Mammary epithelial cell (primary cell): ENCODE measurements around a stretch of chr9.

DNA sequence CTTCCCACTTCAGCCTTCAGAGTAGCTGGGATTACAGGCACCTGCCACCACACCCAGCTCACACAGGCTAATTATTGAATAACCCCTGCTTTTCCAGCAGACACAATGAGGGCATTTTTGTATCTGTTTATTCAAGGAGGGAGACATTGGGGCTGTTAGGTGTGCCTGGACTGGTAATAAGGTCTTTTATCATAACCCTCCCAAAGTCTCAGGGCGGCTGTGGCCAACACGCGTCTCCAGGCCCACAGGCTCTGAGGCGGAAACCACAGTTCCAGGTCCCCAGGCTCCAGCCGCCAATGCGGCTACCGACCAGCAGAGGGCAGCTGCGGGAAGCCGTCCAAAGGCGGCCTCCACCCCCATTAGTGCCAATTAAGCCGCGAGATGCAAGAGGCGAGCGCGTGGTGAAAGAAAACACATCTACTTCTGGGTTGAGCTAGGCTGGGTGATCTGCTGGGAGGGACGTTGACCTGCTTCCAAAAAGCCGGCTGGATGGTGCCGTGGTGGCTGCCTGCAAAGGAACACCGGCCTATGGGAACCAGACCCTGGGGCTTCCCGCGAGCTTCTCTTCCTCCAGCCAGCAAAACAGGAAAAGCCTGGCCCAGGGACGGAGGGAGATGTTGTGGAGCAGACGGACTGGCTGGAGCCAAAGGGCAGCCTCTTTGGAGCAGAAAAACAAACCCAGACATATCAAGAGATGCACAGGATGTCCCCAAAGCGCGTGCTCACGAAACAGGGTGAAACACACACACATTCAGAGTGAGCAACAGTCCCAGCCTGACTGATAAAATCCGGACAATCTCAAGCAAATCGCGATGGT is 186.9 kb upstream of the BRINP1 start:
- CAGE, long polyA plus RNA = no peak
- RRBS = 0% methylated on average over 2 of the region's 29 CpGs

DNA sequence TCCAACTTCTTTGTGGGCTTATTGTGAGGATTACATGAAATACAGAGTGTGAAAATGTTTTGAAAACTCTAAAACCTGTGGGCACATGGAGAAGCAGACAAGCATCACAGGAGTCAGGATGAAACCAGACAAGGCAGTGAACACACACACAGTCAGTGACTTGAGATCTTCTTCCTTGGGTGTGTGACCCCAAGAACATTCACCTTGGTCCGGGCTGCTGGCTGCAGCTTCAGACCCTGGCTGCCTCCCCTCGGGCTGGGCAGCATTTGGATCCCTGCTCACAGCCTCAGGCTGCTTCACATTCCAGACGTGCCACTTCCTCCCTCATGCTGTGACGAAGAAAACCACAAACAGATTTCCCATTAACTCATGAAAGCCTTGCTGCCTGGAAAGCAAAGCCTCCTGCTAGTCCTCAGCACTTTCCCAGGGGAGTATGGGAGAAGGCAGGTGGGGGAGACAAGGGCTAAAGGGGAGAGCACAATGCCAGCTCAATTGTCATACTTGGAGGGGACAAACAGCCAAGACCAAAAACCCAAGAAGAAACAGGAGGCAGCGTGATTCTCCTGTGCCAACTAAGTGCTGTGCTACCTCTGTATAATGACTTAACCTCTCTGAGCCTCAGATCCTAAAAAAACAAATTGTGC is 594.6 kb upstream of the BRINP1 start:
- CAGE, long polyA plus RNA = no peak
- RRBS = no CpG with 5 or more reads among the region's 5 CpGs

DNA sequence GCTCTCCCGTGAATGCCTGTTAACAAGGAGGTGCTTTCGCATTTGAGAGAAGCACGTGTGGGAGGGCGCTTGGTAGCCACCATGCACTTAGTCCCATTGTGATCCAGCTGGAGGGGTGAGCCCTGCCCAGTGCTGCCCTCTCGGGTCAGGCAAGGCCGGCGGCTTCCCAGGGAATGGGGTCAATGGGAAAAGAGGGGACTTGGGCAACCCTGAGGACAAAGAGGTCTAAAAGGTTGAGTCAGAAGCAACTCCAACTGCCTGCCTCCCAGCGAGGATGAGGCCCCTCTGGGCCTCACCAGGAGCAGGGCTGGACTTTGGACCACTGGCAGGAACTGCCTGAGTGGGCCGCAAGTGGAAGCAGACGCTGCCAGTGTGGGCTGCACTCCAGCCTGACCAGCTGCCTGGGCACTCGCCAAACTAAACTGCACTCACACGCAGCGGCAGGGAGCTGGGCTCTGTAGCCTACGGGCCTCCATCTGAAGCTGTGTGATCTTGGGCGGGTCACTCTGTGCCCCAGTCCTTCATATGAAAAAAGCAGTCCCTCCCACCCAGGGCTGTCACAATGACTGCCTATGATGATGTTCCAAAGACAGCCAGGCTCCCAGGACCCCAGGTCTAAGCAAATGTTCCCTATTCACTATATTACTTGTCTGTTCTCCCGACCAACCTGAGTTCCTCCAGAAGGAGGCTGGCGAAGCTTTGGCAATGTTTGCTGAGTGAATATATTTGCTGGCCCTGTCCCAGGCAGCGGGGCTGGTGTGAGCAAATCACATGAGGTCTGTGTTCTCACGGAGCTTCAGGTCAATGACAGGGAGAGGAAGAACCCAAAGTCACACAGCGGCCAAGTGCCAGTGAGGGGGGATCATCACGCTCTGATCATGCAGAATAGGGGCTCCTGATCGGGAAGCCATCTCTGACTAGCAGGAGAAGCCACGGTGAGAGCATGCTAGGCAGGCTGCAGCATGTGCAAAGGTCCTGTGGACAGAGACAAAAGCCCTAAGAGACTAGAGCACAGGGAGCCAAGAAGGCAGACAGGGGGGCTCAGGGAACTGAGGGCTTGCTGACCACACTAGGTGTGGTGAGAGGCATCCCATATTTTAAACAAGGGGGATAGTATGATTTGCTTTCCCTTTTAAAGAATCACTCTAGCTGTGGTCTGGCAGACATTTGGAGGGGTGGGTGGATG is 195.4 kb downstream of the CDK5RAP2 start:
- CAGE, long polyA plus RNA = no peak
- RRBS = no CpG with 5 or more reads among the region's 23 CpGs

DNA sequence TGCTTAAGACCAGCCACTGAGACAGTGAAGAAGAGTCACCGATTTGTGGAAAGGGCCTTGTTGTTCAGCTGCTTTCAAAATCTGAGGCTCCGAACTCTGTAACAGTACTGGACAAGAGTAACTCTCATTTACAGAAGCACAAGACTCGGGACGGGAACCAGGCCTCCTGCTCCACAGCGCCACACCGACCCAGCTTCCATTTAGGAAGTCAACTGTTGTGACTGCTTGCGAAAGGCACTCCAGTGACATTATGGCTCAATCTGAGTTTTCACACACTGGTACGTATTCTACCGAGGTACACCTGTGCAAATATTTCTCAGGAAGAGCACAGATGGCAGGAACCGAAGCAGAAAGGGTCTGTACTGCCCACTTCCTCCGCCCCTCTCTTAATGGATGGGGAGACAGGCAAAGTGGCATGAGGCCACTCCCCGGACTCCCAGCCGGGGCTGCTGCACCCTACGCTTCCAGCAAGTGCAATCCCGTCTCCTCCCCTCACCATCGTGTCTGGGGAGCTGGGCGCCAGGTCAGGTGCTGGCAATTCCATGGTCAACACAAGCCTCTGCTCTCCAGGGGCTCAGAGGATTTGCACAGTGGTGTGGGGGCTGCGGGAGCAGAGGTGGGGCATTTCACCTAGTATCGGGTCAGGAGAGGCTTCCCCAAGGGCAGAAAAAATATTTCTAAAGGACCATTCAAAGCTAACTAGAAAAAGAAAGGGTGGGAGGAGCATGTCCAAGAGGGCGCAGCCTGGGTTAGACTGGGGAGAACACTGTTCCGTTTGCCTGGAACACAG is 192.1 kb downstream of the CDK5RAP2 start:
- CAGE, long polyA plus RNA = no peak
- RRBS = no CpG with 5 or more reads among the region's 21 CpGs

DNA sequence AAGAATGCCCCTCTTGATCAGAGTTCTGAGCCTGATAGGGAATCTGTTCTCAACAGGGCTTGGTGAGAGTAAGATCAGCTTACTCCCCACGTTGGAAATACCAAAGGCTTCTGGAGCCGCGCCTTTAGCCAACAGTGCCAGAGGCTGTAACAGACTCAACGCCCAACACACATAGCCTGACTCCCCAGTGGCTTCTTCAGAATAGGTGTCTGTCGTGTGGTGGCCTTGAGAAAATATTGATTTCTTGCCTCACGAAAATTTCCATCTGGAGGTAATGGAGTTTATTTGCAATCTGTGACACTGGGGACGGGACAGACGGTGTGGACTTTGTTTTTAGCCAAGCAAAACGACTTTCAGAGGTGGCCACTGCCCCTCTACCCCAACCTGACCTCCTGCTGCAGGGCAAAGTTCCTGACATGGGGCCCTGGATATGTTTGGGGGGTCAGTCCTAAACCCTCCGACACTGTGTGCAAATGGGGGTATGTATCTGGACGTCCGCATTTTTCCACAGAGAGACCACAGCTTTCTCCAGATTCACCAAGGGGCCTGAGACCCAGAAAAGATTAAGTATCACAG is 189.3 kb downstream of the CDK5RAP2 start:
- CAGE, long polyA plus RNA = no peak
- RRBS = no CpG with 5 or more reads among the region's 12 CpGs

DNA sequence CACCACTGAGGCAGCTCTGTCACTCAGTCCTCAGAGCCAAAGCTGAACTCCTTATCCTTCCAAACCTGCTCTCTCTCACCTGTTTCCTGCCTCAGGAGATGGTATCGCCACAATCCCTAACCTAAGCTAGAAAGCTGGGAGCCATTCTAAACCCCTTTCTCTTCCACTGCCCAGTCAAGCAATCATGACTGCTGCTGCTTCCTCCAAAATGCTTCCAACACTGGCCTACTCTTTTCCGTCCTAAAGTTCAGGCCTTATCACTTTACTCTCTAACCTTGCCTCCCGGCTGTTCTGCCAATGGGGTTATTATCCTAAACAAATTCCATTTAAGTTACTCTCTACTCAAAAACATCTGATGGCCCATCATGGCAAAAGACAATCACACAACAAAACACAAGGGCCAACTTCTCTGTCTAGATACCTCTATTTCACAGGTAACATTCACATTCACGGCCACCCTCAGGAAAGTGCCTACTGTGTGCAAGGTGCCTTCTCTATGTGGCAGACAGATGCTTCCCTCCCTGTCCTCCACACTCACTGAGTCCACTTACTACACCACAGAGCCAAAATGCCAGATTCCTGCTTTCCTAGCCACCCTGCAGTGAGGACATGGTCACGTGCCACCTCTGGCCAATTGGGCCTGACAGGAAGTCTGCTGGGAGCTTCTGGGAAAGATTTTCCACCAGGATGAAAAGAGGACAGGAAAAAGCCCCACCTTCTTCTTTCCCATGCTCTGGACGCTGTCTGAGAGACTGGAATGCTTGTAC is 168.0 kb downstream of the CDK5RAP2 start:
- CAGE, long polyA plus RNA = no peak
- RRBS = no CpG with 5 or more reads among the region's 6 CpGs

DNA sequence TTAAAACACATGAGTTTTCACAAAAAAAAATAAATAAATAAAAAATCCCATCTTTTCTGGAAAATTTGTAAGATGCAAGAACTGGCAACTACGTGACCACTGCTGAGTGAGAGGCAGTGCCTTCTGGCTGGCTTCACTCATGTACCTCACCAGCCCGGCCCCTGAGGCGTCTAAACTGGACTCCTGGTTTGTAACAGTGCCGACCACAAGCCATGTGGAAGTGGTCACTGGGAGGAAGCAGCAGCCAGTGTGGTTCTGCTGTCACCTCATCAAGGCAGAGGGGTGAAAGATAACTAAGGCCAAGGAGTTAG is 143.1 kb downstream of the CDK5RAP2 start:
- CAGE, long polyA plus RNA = no peak
- RRBS = no CpG with 5 or more reads among the region's 4 CpGs

- CAGE, long polyA plus RNA = no peak
- RRBS = no CpG with 5 or more reads among the region's 4 CpGs
Measured at GRCh38 chr9:120608804-120609658, 29.1 kb upstream of the CDK5RAP2 start.

GRCh38 chr9:120630996-120631574 is 51.1 kb upstream of the CDK5RAP2 start:
- CAGE, long polyA plus RNA = no peak
- RRBS = no CpG with 5 or more reads among the region's 2 CpGs

DNA sequence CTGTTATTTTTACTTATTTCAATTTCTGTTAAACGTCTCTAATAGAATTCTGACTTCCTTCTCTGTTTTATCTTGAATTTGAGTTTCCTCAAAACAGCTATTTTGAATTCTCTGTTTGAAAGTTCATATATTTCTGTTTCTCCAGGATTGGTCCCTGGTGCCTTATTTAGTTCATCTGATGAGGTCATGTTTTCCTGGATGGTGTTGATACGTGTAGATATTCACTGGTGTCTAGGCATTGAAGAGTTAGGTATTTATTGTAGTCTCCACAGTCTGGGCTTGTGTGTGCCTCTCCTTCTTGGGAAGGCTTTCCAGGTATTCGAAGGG is 34.3 kb downstream of the MEGF9 start:
- CAGE, long polyA plus RNA = no peak
- RRBS = no CpG with 5 or more reads among the region's 3 CpGs

- CAGE, long polyA plus RNA = no peak
- RRBS = no CpG with 5 or more reads among the region's 4 CpGs
Measured at GRCh38 chr9:120783278-120784257, 9.6 kb downstream of the FBXW2 start.

DNA sequence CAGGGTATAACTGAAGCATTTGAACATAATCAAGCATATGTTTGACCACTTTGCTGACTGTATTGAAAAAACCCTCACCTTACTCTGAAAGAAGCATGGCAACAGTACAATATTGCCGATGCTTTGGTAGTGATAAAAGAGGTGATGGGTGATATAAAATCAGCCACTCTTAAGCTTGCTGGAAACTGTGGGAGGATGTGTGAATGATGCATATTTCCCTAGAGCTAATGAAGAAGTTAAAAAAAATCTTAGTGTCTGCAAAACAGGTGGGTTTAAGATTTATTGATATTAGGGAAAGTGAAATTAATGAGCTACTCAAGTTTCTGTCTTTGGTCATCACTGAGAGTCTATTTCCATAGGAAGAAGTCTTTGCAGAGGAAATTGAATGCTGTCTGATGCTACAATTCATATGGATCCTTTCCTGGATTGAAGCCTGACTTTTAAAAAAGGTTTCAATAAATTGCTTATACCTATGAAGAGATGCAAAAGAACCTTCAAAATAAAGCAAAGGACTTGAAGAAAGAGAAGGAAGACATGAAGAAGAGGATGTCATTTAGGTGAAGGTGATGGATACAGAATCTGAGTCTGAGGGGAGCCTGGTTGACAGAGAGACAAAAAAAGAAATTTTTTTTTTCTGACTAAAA is 2.0 kb upstream of the PSMD5 start:
- CAGE, long polyA plus RNA = no peak
- RRBS = no CpG with 5 or more reads among the region's 1 CpG

- CAGE, long polyA plus RNA = no peak
- RRBS = no CpG with 5 or more reads among the region's 21 CpGs
Measured at GRCh38 chr9:120857113-120858377, 14.8 kb upstream of the PSMD5 start.

- CAGE, long polyA plus RNA = no peak
- RRBS = no CpG with 5 or more reads among the region's 6 CpGs
Measured at GRCh38 chr9:120914263-120914839, 12.2 kb downstream of the TRAF1 start.

DNA sequence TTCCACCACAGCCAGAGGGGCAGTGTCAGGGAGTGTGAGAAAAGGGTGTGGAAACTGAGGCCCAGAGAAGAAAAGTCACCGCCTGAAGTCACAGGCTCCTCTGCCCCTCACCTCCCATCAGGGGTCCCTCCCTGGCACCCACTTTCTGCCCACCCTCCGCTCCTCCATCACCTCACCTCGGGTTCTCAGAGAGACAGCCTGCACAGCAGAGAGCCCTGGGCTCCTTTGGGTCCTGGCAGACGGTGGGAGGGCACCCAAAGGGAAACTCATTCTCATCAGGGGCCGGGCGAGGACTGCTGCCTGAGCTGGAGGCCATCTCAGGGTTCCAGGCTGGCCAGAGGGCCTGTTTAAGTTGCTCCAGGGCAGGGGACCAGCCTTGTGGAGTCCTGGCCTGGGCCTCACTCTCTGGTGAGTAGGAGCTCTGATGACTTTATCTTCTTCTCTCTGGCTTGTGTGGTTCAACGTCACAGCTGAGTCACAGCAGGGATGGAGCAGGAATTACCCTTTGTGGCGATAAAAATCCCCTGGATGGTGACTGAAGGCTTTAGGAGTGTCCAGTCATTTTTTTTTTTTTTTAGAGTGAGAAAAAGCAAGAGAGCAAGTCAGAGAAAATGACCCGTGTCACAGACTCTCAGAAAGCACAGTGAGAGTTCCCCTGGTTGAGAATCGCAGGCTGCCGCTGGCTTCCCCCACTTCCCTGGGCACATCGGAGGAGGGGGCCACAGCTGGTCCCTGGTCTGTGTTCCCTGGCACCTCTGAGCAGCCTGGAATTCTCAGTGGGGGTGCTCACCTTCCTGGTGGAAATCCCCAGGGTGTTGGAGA is 625 bp downstream of the TRAF1 start:
- CAGE, long polyA plus RNA = no peak
- RRBS = no CpG with 5 or more reads among the region's 12 CpGs

- CAGE, long polyA plus RNA = no peak
- RRBS = no CpG with 5 or more reads among the region's 11 CpGs
Measured at GRCh38 chr9:121288152-121288810, 20.3 kb downstream of the GSN start.

DNA sequence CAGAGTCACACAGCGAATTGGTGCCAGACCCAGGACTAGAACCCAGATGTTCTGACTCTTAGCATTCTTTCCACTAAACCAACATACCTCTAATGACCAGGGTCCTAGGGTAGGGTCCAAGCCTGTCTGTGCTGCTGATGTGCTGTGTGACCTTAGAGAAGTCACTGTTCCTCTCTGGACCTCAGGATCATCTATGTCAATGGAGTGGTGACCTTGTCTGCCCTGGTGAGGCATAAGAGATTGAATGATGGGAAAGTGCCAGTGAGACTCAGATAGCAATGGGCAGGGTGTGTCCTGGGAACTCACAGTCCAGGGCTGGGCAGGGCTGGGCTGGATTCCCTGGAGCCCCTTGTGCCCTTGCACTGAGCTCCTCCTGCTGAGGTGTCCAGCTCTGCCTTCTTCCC is 36.0 kb downstream of the GSN start:
- CAGE, long polyA plus RNA = no peak
- RRBS = no CpG with 5 or more reads among the region's 1 CpG

DNA sequence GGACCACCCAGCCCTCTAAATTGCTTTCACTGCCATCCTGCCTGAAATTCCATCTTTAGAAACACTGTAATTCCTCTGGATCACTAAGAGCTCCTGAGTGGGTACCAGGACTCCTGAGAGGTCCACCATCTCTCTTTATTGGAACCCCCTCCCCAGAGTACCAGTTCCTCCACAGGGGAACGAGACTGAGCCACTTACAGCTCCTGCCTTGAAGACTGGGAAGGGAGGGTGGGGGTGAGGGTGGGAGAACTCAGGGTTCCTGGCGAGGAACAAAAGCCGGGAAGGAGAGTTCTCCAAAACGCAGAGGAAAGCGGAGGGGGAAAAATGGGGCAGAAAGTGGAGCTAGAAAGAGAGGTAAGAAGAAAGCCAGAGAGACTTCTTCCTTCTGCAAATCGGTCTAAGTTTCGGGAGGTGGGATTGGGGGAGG is 789 bp downstream of the STOM start:
- CAGE, long polyA plus RNA = no peak
- RRBS = no CpG with 5 or more reads among the region's 7 CpGs

DNA sequence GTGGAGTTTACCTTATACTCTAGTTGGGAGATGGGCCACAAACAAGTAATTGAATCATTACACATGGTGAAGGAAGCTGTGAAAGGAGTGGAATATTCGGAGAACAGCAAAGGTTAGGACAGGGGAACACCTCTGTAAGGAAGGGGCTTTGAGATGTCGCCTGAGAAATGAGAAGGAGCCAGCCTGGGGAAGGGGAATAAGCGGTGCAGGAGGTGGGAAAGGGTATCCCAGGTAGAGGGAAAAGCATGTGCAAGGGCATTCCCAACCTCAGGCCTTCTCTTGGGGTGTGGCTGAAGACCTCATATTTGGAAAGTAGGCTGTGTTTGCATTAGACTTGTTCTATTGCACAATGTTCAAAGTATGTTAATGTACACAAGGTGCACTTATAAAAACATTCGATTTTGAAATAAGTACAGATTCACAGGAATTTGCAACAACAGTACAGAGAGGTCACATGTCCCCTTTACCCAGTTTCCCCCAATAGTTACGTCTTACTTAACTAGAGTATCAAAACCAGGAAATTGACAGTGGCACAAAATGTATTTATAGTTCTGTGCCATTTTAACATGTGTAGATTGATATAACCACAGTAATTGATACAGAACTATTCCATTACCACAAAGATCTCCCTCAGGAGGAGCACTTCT is 2.4 kb upstream of the STOM start:
- CAGE, long polyA plus RNA = no peak
- RRBS = no CpG with 5 or more reads among the region's 5 CpGs

DNA sequence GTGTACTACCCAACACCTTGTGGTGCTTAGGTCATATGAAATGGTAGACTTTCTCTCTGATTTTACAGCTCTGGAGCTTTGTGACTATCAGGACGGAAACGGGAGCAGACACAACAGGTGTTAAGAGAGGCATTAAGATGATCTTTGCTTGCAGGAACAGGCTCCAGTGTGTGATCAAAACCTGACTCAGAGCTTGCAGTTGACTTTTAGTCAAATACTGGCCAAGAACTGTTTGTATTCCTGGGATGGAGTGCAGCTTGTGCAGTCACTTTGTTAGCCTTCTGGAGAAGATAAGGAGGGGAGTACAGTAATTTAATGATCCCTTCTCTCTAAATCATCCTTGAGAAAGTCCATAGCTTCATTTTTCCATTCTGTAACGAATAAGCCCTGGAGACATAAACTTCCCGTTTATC is 2.9 kb upstream of the STOM start:
- CAGE, long polyA plus RNA = no peak
- RRBS = no CpG with 5 or more reads among the region's 4 CpGs